Endothelial cell (in vitro differentiated cells): ENCODE measurements around a stretch of chr9.

- PRO-cap: no peak
Measured at GRCh38 chr9:21526943-21527878, 45.1 kb upstream of the IFNE start.

GRCh38 chr9:21527989-21528444 is 45.9 kb upstream of the IFNE start:
- PRO-cap: no peak

- PRO-cap: no peak
Measured at GRCh38 chr9:21905957-21906602, 68.6 kb downstream of the CDKN2A start.

- PRO-cap: bidirectional peak, plus-strand start at chr9:21995670, minus-strand start at chr9:21995270; bidirectional peak, plus-strand start at chr9:21995893, minus-strand start at chr9:21995882
Measured at GRCh38 chr9:21995619-21995964, 13.5 kb downstream of the CDKN2B start.

DNA sequence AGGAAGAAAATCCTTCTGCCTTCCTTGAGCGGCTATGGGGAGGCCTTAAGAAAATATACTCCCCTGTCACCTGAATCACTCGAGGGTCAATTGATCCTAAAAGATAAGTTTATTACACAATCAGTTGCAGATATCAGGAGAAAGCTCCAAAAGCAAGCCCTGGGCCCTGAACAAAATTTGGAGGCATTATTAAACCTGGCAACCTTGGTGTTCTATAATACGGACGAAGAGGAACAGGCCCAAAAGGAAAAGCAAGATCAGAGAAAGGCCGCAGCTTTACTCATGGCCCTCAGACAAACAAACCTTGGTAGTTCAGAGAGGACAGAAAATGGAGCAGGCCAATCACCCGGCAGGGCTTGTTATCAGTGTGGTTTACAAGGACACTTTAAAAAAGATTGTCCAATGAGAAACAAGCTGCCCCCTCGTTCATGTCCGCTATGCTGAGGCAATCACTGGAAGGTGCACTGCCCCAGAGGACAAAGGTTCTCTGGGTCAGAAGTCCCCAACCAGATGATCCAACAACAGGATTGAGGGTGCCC is 9.3 kb upstream of the DMRTA1 start:
- PRO-cap: no peak

- PRO-cap: no peak
Measured at GRCh38 chr9:23464032-23464396, 362.0 kb downstream of the ELAVL2 start.

DNA sequence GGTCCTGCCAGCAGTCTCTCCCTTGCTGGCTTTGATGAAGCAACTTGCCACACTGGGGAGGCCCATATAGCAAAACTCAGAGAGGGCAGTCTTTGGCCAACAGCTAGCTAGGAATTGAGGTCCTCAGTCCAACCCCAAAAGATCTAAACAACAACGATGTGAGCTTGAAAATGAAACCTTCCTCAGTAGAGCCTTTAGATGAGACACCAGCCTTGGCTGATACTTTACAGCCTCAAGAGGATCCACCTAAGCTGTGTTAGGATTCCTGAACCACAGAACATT is 8.6 kb upstream of the CAAP1 start:
- PRO-cap: no peak

- PRO-cap: bidirectional peak, plus-strand start at chr9:27078899, minus-strand start at chr9:27078845
Measured at GRCh38 chr9:27078662-27079097, 30.3 kb upstream of the TEK start.

GRCh38 chr9:27528916-27529474 is 619 bp downstream of the MOB3B start:
- PRO-cap: bidirectional peak, plus-strand start at chr9:27529346, minus-strand start at chr9:27529048

DNA sequence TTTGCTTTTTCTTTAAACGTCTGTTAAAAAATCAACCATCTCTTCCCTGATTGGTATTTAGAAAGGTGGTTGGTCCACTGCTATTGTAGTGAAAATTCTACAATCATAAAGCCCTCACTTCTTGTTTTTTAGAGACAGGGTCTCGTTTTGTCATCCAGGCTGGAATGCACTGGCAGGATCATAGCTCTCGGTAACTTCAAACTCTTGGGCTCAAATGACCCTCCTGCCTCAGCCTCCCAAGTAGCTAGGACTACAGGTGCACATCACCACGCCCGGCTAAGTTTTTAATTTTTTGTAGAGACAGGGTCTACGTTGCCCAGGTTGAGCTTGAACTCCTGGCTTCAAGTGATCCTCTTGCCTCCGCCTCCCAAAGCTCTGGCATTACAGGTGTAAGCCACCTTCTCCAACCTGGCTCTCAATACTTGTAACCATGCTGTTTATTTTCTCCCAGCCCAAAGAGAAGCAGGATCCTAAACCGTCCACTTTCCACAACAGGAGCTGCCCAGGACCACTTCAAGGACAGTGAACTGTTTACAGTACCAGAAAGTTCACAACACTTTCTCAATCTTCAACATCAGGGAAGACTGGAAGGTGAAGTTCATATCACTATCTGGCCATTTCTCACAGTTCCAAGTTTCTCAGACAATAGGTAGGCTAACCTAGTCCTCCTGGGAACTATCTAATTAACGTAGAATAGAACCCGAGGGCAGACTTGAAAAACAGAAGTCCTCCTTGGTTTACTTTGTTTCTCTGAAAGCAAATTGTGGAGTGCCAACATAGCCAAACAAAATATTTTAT is 1.7 kb downstream of the C9orf72 start:
- PRO-cap: no peak

DNA sequence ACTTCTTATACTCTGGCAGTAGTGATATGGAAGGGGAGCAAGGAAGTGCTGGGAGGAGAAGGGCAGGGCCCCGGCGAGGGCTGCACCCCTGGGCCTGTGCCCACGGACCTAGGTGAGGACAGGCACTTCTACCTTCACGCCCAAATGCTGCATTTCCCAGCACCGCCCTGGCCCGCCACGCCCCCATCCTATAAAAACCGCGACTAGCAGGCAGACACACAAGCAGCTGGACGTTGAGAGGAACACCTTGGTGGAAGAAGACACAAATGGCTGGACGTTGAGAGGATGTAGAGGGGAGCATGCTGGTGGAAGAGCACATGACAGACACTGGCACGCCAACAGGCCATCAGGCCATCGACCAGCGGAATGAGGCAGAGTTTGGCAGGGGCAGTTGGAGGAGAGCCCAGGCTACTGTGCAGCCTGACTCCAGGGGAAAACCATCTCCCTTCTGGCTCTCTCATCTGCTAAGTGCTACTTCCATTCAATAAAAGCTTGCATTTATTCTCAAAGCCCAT is 81.5 kb upstream of the C9orf72 start:
- PRO-cap: no peak

GRCh38 chr9:27690256-27691275 is 117.3 kb upstream of the C9orf72 start:
- PRO-cap: unidirectional peak, plus-strand start at chr9:27690520

- PRO-cap: no peak
Measured at GRCh38 chr9:29212573-29212892, 868 bp downstream of the LINGO2 start.

GRCh38 chr9:29532784-29533124 is 319.4 kb upstream of the LINGO2 start:
- PRO-cap: no peak

DNA sequence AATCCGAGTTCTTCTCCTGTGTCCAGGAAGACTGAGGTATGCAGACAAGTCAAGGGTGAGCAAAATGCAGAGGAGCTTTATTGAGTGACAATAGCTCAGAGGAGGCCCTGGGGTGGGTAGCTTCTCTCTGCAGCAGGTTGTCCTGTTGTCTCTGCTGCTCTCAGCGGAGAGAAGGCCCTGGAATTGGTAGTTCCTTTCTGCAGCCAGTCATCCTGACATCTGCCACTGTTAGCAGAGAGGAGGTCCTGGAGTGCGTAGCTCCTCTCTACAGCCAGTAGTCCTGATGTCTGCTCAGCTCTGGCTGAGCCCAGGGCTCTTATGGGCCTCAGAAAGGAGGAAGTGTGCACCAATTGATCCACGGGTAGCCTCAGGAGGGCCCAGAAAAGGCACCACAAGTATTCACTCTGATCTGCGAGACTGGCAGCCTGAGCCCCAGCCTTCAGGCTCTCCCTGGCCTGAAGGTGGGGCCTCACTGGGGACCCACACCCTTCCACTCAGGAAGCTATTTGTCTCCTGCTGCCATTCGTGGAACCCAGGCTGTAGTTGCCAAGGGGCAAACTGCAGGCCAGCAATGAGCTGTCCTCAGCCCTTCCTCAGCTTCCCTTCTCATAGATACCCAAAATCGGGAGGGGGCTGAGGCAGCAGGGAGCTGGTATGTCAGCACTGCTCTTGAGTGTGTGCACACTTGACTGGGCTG is 1049.6 kb upstream of the ACO1 start:
- PRO-cap: no peak

- PRO-cap: no peak
Measured at GRCh38 chr9:33019707-33020183, 5.3 kb upstream of the DNAJA1 start.

DNA sequence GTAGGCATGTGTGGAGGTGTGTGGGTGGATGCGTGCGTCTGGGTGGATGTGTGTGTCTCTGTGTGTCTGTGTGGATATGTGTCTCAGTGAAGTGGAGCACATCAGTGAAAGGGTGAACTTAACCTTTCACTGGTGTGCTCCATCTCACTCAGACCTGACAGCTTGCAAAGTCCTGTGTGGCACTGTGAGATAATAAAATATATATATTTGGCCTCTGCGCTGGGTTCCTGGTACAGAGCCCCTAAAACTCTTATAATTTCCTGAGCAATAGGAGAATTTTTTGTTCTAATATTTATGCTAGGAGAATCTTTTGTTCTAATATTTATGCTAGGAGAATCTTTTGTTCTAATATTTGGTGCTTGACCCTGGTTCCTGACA is 32.1 kb upstream of the SMU1 start:
- PRO-cap: no peak

DNA sequence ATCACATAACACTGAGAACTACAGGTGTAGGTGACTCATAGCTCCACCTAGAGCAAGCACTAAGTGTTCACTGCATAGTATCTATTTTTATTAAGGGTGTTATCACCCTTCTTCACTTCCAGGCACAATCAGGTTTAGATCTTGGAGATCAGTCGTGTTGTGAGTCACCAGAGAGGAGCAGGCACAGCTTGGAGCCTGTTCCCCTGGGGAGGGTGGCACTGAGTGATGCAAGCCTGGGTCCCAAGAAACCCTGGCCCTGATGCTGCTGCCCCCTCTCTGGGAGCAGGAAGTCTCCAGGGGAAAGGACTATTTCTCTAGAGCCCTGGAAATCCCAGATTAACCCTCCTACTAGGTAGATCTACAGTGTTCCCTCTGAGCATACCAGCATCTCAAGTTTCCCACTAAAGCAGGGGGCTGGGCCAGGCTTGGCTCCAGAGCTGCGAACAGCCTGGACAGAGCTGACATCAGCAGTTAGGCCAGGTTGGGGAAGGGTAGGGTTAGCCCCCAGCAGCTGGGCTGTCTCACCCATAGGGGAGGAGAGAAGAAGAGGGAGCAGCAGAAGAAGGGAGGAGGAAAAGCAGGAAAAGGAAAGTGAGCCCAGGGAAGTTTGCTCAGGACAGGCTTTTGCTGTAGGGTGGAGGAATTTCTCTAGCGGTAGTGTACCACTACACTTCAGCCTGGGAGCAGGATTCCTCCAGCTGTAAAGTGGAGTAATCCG is 28.1 kb upstream of the SPINK4 start:
- PRO-cap: no peak

DNA sequence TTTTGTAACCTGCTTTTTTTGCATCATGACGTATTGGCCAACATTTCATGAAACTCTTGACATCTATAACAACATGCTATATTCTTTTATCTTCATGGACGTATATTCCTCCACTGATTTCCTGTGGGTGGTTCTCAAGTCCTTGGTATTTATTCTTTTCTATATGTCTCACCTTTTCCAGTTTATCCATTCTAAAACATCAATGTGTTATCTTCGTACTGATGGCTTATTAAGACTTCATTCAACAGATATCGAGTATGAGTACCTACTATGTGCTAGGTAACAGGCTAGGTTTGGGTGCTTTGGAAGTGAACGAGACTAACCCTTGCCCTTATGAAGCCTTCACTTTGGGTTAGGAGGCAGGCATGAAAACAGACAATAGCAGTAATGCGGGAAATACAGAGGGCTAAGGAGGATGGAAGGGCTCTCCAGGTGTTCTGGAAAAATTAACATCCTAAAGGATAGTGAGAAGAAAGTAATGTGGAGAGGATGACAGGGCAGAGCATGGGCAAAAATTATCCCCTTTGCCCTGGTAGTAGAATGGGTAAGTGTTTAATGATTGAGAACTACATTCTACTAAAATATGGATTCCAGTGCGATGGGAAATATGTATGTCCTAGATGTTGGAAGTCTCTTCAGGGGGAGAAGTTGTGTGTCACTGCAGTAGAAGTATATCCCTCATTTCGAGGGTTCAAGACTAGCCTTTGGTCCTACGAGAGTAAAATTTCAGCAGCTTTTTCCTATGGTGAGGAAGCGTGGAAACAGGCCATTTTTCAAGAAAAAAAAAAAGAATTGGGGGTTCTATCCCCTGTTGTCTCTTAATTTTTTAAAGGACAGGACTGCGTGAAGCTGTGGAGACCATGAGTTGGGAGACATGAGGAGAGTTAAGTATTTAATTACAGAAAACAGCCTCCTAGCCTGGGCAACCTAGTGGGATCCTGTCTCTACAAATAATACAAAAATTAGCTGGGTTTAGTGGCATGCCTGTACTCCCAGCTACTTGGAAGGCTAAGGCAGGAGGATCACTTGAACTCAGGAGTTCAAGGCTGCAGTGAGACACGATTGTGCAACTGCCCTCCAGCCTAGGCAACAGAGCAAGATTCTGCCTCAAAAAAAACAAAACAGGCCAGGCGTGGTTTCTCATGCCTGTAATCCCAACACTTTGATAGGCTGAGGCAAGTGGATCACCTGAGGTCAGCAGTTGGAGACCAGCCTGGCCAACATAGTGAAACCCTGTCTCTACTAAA is 53.0 kb downstream of the AQP7 start:
- PRO-cap: no peak

DNA sequence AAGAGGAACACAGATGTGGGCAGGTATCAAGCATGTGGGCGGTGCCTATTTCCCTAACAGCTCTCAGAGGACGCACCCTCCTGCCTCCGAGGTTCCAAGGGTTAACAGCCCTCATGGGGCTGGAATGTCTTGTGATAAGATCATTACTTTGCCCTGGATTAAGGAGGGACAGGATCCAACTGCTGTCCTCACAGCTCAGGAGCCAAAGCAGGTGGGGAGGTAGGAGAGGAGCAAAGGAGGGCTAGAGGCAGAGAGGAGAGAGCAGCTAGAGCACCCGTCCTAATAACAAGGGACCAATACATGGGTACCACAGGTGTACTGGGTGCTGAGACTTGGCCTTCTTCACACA is 9.9 kb downstream of the AQP7 start:
- PRO-cap: no peak